B cell (primary cell): ENCODE measurements around the gene ANO8.

DNA sequence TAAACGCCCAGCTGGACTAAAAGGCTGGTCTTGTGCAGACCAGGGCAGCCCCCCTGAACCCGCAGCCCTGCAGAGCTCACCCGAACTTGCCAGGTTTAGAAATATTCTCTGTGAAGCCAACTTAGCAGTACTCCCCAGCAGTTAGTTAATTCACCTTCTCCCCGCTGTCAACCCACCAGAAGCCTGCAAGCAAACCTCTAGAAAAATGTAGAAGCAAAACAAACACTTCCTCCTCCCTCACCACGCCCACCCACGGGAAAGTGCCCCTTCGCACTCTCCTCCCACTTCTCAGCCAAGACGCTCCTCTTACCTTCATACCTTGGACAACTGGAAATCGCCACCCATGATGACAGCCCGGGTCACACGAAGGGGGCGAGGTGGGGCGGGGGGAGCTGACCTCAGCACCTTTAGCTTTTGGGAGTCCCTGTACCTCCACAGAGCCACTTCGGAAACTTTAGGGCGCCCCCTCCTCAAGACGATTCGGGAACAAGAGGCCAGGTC, 626 bp downstream of the CPAMD8 start:
- PRO-cap = no peak
- CAGE, long polyA plus RNA = no peak

- PRO-cap = bidirectional peak, plus-strand start at chr19:17074603, minus-strand start at chr19:17074467; bidirectional peak, plus-strand start at chr19:17074832, minus-strand start at chr19:17074724
- CAGE, long polyA plus RNA = no peak
These were observed 871 bp downstream of the HAUS8 start for GRCh38 chr19:17074265-17074897.

GRCh38 chr19:17079546-17080739, 4.4 kb downstream of the MYO9B start:
- PRO-cap = no peak
- CAGE, long polyA plus RNA = no peak

DNA sequence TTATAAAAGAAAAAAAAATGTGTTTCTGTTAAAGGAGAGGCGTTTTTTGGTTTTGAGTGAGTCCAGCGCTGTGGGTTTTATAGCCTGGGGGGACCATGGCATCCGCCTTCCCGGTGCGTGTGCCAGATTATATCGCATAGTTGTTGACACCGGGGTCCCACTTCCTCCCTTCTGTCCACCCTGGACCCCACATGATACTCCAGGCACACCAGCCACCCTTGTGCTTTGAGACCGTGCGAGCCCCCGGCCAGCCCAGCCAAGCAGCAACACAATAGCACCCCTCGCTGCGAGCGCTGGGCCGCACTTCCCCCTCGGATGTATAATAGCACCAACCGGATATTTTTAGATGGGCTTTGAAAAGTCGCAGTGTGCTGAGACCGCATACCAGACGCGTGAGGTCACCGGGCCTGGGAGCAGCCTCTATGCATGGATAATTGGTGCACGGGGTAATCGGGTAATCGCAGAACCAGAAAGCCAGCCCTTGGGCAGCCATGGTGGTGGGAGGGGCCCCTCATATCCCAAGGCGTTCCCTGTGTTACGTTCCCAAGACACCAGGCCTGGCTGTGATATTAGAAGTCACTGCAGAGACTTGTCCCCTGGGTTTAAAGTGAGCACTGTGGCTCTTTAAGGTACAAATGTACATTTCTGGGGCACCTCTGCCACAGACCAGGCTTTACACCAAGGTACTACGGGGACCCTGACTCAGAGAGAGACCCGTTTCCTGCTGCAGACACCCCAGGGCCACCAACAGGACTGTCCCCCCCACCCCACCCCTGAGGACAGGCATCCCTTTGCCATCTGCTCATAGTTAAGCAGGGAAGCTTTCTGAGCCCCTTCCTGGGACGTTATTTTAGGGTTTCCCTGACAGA, 59.9 kb downstream of the MYO9B start:
- PRO-cap = bidirectional peak, plus-strand start at position 387 of the sequence, minus-strand start at position 273 of the sequence
- CAGE, long polyA plus RNA = no peak

DNA sequence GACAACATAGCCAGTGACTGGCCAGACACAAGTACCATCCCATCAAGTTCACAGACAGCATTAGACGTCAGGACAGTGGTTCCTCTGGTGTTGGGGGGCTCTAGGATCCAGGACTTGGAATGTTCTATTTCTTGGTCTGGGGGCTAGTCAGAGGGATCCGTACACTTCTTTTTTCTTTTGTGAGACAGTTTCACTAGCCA, 59.2 kb upstream of the USE1 start:
- PRO-cap = no peak
- CAGE, long polyA plus RNA = no peak

- PRO-cap = no peak
- CAGE, long polyA plus RNA = no peak
These were observed 24.1 kb upstream of the USE1 start for GRCh38 chr19:17191003-17191467.

DNA sequence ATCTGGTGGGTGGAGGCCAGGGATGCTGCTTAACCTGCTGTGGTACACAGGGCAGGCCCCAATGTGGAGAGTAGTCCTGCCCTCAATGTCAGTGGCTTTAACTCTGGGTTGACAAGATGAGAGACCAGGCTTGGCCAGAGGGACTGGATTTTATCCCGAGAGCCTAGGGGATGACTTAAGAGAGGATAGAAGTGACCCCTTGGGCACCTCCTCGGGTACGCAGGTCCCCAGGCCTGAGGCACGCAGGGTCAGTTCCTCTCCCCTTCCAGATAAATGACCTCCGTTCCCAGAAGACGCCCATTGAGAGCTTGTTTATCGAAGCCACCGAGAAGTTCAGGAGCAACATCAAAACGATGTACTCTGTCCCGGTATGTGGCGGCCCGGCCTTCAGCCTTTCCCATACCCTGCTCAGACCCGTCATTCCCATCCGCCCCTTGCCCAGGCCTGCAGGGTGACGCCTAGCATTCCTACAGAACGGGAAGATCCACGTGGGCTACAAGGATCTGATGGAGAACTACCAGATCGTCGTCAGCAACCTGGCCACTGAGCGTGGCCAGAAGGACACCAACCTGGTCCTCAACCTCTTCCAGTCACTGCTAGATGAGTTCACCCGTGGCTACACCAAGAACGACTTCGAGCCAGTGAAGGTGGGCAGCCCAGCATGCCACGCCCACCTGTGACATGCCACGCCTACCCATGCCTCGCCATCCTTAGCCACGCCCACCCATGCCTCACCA, 13.3 kb upstream of the USE1 start:
- PRO-cap = no peak
- CAGE, long polyA plus RNA = no peak

DNA sequence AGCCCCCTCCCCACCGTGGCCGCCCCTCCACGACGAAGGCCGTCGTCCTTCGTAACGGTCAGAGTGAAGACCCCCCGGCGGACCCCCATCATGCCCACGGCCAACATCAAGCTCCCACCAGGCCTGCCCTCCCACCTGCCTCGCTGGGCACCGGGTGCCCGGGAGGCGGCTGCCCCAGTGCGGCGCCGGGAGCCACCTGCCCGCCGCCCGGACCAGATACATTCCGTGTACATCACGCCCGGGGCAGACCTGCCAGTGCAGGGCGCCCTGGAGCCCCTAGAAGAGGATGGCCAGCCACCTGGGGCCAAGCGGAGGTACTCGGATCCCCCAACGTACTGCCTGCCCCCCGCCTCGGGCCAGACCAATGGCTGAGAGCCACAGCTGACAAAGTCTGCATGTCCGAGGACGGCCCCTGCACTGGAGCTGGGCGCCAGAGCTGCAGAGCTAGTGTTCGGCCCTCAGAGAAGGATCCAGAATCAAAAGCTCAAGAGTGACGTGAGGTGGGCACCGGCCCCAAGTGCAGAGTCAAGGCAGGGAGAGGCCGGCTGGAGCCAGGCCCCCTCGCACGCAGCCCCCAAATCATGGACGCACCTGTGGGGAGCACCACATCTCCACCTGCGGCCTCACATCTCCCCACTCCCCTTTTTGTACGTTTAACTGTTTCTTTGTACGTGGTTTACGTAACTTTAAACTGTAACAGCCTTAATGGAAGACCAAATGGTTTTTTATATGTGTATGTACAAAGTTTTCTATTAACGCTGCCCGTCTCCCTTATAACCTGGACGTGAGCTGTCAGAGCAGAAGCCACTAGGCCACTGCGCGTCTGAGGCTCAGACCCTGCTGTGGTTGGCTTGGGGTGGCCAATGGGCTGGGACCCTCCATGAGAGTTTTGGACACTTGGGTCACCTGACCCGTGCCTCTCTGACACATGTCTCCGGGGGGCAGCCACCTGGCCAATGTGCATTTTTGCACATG, 2.9 kb upstream of the USE1 start:
- PRO-cap = no peak
- CAGE, long polyA plus RNA = no peak

- PRO-cap = no peak
- CAGE, long polyA plus RNA = no peak
These were observed 585 bp downstream of the USE1 start for GRCh38 chr19:17215493-17216391.

GRCh38 chr19:17324248-17325124, 10.2 kb downstream of the ANO8 start:
- PRO-cap = no peak
- CAGE, long polyA plus RNA = no peak

- PRO-cap = no peak
- CAGE, long polyA plus RNA = no peak
These were observed 8.1 kb downstream of the ANO8 start for GRCh38 chr19:17326523-17326905.

GRCh38 chr19:17334340-17335391, at the start of gene ANO8:
Gene ANO8 (minus strand): TSS chr19:17334855.
- PRO-cap = unidirectional peak, minus-strand start at chr19:17334854
- CAGE, long polyA plus RNA = no peak

- PRO-cap = no peak
- CAGE, long polyA plus RNA = no peak
These were observed 4.8 kb upstream of the MVB12A start for GRCh38 chr19:17414973-17415535.

DNA sequence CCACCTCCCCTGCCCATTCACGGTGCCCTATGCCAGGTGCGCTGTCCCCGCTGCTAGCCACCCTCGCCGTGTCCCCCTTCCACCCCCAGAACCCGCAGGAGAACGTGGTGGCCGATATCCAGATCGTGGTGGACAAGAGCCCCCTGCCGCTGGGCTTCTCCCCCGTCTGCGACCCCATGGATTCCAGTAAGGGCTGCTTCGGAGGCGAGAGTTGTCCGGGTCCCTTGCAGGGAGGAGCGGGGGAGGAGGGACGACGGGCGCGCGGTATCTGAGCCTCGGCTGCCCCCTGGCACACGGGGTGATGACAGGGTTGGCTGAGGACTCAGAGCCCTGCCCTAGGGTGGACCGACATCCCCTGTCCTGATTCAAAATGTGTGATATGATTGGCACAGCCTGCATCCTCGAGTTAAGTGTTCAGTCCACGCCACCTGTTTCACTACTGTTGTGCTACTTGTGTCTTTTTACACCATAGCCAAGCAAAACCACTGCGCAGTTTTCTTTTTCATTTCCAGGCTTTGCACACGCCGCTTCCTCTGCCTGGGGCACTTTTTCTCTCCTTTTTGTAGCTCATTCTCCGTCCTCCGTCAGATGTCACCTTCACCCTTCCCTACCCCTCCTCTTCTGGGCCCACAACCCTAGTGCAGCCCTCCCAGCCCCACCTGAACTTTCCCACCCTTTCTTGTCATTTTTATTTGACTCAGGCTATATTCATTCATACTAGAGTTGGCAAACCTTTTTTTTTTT, 774 bp downstream of the MVB12A start:
- PRO-cap = no peak
- CAGE, long polyA plus RNA = no peak

- PRO-cap = bidirectional peak, plus-strand start at chr19:17470049, minus-strand start at chr19:17469837
- CAGE, long polyA plus RNA = no peak
These were observed 1.0 kb upstream of the SLC27A1 start for GRCh38 chr19:17469124-17469888.

- PRO-cap = no peak
- CAGE, long polyA plus RNA = no peak
These were observed 16.3 kb downstream of the SLC27A1 start for GRCh38 chr19:17486281-17487288.

- PRO-cap = no peak
- CAGE, long polyA plus RNA = no peak
These were observed 14.4 kb upstream of the PGLS start for GRCh38 chr19:17496989-17497467.

GRCh38 chr19:17555040-17555571, 343 bp upstream of the COLGALT1 start:
- PRO-cap = bidirectional peak, plus-strand start at chr19:17555695, minus-strand start at chr19:17555468
- CAGE, long polyA plus RNA = no peak

- PRO-cap = no peak
- CAGE, long polyA plus RNA = no peak
These were observed 26.2 kb downstream of the COLGALT1 start for GRCh38 chr19:17581647-17582077.

- PRO-cap = no peak
- CAGE, long polyA plus RNA = no peak
These were observed 7.9 kb downstream of the UNC13A start for GRCh38 chr19:17680108-17680713.